ENCODE measurements around the genes RFWD3, WDR59 and LDHD.

- PRO-cap, 2 experiments, result no peak in any of the 2 experiments
Observed at GRCh38 chr16:72956014-72956562, 91.8 kb downstream of the ZFHX3 start.

DNA sequence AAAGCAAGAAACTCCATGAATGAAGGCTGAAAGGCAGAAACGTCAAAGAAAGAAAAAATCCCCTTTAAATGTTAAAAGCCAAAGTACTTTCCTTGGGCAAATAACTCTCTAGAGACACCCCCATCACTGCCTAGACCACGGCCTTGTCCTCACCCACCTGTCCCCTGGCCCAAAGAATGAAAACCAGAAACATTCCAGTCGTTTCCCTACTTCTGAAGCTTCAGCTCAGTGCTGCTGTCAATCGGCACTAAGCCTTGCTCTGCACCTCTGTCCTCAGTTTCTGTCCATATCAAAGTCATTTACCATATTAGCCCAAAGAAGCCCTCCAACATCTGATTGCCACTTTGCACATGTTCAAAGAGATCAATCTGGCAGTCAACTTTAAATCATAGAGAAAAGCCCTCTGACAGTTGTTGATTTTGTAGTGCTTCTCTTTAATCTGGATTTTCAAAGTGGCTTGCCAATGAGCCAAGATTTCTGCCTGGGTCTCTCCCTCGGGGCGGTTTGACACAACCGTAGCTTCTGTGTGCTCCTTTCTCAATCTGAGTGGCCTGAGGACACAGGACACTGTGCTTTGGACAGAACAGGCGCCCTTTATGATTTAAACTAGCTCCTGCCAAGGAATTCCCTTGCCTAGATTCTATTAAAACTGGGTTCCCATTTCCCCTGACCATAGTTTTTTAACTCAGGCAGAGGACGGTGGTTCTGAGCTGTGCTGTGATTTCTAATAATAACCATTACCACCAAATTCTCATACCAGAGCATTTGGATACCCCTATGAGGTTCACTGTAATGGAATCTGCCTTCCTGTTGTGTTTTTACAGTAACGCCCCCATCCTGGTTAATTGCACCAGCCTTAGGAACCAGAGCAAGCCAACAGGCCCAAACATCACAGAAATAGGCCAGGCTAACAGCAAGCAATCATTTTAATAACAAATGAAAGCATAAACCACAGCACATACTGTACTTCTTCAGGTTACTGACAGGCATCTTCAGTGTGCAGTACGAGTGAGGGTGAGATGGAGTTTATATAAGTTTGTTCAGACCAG, 4.1 kb downstream of the ZFHX3 start:
- PRO-cap, 2 experiments, result no peak in any of the 2 experiments

DNA sequence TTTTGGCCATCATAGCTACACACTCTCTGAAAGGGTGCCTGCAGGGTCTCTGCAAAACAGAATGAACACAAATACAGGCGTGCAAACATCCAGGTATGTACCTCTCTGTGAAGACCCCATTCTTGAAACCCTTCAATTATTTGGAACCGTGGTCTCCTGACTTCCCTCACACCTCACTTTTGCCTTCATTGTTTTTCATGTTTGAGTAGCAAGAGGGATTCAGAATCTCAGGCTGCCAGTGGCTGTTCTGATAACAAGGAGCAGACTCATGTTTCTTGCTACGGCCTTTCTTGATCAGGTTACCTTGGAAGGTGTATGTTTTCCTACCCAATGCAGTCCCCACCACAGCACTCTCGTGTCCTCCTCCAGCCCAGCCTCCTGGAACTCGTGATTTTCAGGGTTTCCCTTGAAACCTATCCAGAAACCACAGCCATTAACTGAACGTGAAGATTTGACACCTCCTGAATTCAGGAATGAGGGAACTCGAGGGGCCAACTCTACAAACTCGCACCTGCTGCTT, 1.8 kb downstream of the ZFHX3 start:
- PRO-cap, 2 experiments, result no peak in any of the 2 experiments

DNA sequence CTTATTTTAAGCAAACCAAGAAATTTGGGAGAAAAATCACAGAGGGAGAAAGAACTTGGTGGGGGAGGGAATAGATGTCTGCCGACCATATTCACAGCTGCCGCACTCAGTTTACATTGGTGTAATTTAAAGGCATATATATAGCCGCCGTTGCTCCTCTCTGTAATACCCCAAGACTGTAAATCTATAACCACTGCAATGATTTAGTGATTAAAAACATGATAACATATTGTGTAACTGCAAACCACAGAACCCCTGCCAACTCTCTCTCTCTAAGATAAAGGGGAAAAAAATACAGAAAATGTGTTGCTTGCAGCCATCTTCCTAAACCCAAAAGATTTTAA, 6.7 kb upstream of the ZFHX3 start:
- PRO-cap, 2 experiments, result no peak in any of the 2 experiments

- PRO-cap, 2 experiments, result no peak in any of the 2 experiments
Observed at GRCh38 chr16:73057371-73058033, 9.6 kb upstream of the ZFHX3 start.

DNA sequence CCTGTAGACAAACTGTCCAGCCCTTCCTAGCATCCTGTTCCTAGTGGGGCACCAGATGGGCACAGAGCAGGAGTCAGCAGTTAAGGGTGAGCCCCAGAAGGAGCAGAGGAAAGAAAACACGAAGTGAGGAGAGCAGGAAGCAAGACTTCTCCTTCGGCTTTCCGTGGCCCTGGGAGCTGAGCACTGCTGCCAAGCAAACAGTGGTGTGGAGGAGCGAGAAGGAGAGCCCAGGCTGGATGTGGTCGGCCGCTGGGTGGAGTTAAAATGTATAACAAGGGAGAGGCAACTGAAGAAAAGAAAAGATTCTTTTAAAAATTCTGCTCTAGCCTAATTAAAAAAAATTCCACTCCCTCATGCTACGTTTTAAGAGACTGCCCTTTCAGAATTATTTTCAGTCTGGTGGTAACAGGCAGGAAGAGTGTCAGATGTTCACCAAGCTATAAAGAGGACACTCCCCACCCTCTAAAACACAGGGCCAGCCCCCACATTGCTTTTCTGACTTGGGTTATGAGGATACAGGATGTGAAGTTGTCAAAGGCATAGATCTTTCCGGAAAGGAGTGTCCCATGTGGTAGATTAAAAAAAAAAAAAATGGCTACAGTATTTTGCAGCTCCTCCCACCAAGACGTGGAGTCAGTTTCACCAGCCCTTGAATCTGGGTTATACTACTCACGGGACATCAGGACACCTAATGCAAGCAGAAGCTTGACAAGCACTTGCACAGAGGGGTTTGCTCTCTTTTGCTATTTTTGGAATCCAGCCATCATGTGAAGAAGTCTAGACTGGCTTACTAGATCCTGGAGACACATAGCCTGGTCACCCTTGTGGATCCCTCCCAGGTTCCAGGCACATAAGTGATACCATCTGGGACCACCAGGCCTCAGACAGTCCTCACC, 74.9 kb upstream of the ZFHX3 start:
- PRO-cap, 2 experiments, result no peak in any of the 2 experiments

DNA sequence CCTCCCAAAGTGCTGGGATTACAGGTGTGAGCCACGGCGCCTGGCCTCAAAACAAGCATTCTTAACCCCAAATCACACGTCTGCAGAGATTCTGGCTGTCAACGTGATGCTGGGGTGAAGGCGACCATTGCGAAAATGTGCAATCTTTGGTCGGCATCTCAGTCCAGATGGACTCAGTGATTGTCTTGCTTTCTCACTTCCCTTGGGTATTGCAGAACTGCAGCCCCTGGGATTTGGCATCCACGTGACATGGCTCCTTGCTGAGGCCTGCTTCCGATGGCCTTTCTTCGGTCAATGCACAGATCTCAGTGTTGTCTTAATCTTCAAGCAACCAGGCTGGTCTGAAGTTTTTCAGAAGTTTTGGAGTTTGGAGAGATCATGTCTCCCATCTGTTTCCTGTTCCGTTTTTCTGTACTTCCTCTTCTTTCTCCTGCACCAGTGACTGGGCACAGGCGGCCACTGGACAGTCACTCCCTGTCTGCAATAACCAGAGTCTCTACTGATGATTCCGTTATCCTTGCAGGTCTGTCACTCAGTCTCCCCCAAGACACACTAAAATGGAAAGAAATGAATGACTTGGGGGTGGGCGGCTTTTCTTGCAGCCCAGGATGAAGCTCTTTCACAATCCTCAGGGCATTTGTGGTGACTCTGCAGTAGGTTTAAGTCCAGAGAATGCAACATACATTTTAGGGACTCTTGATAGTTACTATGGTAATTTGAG, 106.2 kb upstream of the ZFHX3 start:
- PRO-cap, 2 experiments, result no peak in any of the 2 experiments

DNA sequence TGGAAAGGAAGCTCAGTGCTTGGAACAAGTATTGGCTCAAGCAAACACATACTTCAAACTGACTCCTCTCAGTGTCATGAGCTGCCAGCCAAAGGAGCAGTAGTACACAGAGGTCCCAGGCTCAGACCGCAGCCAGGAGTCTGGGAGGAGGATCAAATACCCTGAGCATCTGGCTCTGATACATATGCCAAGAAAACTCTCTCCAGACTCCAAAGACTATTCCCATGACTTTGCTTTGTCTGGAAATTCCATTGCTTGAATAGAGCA, 501.6 kb upstream of the PSMD7 start:
- PRO-cap, 2 experiments, result no peak in any of the 2 experiments

- PRO-cap, 2 experiments, result no peak in any of the 2 experiments
Observed at GRCh38 chr16:74303829-74304779, 7.5 kb downstream of the PSMD7 start.

DNA sequence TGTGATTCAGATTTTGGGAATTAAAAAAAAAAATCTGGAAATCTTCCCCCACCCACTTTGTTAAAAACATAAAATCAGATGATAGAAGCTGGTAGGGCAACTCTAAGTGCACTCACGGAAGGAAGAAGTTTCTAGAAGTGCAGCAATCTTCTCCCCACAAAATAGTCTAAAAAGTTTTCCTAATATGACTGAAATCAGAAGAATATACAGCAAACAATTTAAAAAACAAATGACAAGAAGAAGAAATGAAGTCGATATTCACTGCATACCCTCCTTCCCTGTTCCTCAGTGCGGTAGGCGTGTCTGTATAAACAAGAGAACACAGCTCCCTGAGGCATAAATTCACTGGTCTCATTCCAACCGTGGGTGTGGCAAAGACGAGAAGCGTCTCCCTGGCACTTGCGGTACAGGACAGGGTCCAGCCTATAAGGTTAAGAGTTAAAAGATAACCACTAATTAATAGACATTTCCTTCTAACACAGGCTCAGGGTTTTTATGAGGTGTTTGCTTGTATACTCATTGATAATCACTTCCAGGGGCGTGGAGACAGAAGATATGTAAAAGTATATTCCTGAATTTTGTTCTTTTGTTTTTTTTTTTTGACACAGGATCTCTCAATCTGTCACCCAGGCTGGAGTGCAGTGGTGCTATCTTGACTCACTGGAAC, 58.8 kb upstream of the CLEC18B start:
- PRO-cap, 2 experiments, result no peak in any of the 2 experiments

GRCh38 chr16:74591906-74592491, 14.9 kb downstream of the GLG1 start:
- PRO-cap, 2 experiments, result peak in 2 of 2 experiments; most common minus-strand start chr16:74592308 (in 1)

- PRO-cap, 2 experiments, result peak in 2 of 2 experiments; most common minus-strand start chr16:74666877 (in 2)
Observed at GRCh38 chr16:74666357-74667280, at the start of gene RFWD3. RFWD3 (minus strand) TSS chr16:74666877.

- PRO-cap, 2 experiments, result no peak in any of the 2 experiments
Observed at GRCh38 chr16:74962343-74963025, 22.4 kb downstream of the WDR59 start.

GRCh38 chr16:74984283-74985428, at the start of gene WDR59:
WDR59 (minus strand) TSS chr16:74985123.
- PRO-cap, 2 experiments, result peak in 2 of 2 experiments; most common plus-strand start chr16:74984614 (in 2); most common minus-strand start chr16:74984578 (in 1)

DNA sequence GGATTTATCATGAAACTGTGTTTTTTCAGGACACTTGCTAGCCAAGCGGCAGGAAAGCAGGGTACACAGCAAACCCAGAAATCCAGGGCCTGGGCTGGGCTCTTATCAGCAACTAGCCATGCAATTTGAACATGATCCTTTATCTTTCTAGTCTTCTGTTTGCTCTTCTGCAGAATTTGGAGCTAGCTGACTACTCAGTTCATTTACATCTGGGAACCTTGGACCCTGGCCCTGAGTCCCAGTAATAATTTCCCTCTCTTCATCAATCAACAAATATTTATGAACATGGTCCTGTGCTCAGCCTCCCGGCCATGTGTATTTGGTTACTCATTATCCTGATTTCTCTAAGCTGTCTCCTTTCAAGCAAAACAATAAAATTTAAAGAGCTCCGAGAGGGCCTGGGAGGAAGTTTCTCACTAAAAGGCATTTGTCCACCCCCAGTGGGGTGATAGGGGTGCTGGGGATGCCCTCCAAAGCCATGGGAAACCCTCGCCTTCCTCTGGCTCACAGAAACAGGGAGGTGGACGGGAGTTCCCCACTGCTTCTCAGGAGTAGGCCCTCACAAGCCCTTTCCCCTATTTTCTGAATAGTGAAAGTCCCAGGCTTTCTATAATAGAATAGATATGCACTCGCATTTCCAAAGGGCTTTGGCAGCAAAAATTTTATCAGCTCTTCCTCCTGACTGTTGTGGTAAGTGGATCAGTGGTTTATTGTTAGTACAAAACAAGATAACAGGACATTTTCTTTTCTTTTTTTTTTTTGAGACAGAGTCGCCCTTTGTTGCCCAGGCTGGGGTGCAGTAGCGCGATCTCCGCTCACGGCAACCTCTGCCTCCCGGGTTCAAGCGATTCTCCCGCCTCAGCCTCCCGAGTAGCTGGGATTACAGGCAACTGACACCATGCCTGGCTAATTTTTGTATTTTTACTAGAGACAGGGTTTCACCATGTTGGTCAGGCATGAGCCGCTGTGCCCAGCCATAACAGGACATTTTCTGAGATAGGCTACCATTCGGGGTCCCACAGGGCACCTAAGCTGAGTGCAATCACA, 6.9 kb upstream of the WDR59 start:
- PRO-cap, 2 experiments, result no peak in any of the 2 experiments

GRCh38 chr16:75106066-75106844, 10.3 kb downstream of the LDHD start:
- PRO-cap, 2 experiments, result no peak in any of the 2 experiments

DNA sequence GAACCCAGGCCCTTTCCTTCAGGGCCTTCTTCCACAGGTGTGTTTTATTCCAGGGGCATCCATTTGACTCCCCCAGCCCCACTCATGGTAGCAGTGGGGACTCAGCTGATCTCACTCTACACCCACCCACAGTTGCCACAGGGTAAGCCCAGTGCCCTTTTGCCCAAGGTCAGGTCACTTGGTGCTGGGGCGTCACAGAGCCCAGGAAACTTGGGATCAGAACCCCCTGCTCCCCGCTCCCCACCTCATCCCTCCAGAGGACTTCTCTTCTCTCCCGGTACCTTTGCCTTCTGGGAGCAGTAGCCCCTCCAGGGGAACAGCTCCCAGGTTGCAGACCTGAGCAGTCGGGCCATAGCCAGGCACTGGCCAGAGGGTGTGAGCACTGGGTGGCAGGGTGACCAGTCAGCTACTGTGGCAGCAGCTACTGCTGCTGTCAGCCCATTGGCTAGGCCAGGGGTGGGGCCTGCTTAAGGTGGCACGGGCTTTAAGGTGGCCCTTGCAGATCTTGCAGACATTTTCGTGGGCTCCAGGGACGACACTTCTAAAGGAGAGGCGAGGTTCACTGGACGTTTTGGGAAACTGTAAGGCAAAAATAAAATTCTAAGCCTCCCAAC, at the start of gene LDHD:
LDHD (minus strand) TSS at position 413 of the 614 bp plus-strand sequence.
- PRO-cap, 2 experiments, result no peak in any of the 2 experiments

DNA sequence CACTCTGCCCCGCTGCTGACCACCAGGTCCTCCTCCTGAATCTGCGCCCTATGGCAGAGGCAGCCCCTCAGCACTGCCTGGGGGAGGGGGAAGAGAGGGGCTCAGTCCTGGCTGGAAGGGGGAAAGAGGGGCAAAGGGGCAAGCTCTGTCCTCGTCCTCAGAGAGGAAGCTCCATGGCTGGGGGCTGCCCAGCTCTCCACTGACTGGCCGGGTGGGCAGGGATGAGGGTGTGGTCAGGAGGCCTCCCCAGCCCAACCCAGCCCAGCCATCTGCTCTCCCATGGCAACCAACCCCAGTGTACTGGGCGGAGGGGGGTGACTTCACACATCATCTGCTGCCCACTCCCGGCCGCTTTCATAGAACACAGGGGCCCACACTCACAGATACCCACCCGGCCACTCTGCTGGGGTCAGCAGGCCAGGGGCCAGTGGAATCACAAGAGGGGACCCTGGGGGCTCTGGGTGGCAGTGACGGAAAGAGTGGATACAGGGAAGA, 5.6 kb upstream of the BCAR1 start:
- PRO-cap, 2 experiments, result no peak in any of the 2 experiments

GRCh38 chr16:75262053-75262897, 10.9 kb upstream of the BCAR1 start:
- PRO-cap, 2 experiments, result no peak in any of the 2 experiments

GRCh38 chr16:75627280-75628247, 4.5 kb upstream of the ADAT1 start:
- PRO-cap, 2 experiments, result no peak in any of the 2 experiments

Measured in cytotoxic T cell (primary cell).